ENCODE data around the genes H1-5, H2BC17, ZNF165, ZSCAN12, OR2W1 and OR2J1.

GRCh38 chr6:27830457-27831428 lies 617 bp downstream of the H4C12 start:
- CAGE, long polyA plus RNA: no peak
- RRBS: no CpG with 5 or more reads among the region's 55 CpGs

- CAGE, long polyA plus RNA: no peak
- RRBS: 2% methylated on average over 7 of the region's 55 CpGs
Observed at GRCh38 chr6:27866913-27867959, at the start of gene H1-5. Gene H1-5, minus strand, starts transcription at chr6:27867588.

DNA sequence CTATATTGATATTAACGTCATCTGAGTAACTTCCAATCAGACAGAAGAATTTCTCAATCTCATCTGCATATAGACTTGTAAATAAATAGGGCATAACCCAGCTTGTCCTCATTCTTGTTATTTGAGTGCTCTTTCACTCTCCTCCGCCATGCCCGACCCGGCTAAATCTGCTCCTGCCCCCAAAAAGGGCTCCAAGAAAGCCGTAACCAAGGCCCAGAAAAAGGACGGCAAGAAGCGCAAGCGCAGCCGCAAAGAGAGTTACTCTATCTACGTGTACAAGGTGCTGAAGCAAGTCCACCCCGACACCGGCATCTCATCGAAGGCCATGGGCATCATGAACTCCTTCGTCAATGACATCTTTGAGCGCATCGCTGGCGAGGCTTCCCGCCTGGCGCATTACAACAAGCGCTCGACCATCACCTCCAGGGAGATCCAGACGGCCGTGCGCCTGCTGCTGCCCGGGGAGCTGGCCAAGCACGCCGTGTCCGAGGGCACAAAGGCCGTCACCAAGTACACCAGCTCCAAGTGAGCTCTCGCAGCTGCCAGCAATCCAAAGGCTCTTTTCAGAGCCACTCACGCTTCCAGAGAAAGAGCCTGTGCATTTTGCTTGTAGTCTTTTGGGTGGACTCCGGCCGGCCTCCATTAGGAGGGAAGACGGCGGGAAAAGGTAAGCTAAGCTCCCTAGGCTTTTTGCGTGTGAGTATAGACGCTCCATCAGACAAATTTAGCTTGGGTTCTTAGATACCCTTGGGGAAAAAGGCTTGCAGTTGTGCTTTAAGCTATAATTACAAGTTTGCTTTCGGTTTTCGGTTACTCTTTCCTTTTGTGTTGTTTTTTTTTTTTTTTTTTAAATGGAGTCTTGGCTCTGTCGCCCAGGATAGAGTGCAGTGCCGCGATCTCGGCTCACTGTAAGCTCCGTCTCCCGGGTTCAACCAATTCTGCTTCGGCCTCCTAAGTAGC lies at the start of gene H2BC17:
H2BC17 (plus strand) TSS at position 111 of the 960 bp plus-strand sequence.
- CAGE, long polyA plus RNA: no peak
- RRBS: no CpG with 5 or more reads among the region's 46 CpGs

- CAGE, long polyA plus RNA: no peak
- RRBS: no CpG with 5 or more reads among the region's 33 CpGs
Observed at GRCh38 chr6:28079761-28080662, at the start of gene ZNF165. Gene ZNF165, plus strand, starts transcription at chr6:28080568.

- CAGE, long polyA plus RNA: no peak
- RRBS: no CpG with 5 or more reads among the region's 4 CpGs
Observed at GRCh38 chr6:28085380-28085923, 5.1 kb downstream of the ZNF165 start.

- CAGE, long polyA plus RNA: no peak
- RRBS: 7% methylated on average over 11 of the region's 23 CpGs
Observed at GRCh38 chr6:28090816-28091276, 10.5 kb downstream of the ZNF165 start.

GRCh38 chr6:28218414-28219437 lies 6.3 kb upstream of the ZSCAN9 start:
- CAGE, long polyA plus RNA: no peak
- RRBS: 4% methylated on average over 26 of the region's 54 CpGs

DNA sequence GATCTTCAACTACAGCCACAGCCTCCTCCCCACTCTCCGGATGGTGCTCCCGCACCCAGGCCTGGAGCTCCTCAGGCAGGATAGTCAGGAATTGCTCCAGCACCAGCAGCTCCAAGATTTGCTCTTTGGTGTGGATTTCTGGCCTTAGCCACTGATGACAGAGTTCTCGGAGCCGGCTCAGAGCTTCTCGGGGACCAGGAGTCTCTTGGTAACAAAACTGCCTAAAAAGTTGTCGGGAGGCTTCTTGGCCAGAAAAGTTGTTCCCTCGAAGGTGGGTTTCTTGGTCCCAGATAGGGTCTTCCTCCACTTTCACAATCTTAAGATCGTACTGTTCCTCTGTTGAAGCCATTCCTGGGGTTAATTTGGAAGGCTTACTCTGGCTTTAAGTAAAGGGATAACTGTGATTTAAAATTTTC lies 6.6 kb downstream of the ZSCAN31 start:
- CAGE, long polyA plus RNA: no peak
- RRBS: no CpG with 5 or more reads among the region's 8 CpGs

GRCh38 chr6:28399502-28400271 lies at the start of gene ZSCAN12:
Gene ZSCAN12, minus strand, starts transcription at chr6:28399747.
- CAGE, long polyA plus RNA: start-site peak on the minus strand at chr6:28399707-28399731, 28 and 36 reads in 2 replicates
- RRBS: 5% methylated on average over 6 of the region's 47 CpGs

GRCh38 chr6:28478533-28478804 lies 35.2 kb upstream of the ZSCAN23 start:
- CAGE, long polyA plus RNA: no peak
- RRBS: no CpG with 5 or more reads among the region's 9 CpGs

- CAGE, long polyA plus RNA: no peak
- RRBS: 8% methylated on average over 13 of the region's 26 CpGs
Observed at GRCh38 chr6:28543585-28544182, 18.0 kb downstream of the GPX5 start.

DNA sequence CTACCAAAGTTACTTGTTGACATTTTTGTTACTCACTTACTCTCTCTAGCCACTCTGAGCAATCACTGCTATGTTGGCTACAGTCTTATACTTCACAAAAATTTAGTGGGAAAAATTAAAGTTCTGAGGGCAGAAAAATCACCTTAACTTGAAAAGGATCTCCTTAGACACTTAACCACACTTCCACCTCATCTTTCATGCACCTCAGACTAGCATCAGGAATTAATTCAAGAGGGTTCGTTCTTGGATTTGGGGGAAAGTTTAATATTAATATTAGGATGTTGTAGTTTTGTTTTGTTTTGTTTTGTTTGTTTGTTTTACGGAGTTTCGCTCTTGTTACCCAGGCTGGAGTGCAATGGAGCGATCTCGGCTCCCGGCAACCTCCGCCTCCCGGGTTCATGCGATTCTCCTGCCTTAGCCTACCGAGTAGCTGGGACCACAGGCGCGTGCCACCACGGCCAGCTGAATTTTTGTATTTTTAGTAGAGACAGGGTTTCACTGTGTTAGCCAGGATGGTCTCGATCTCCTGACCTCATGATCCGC lies 133.3 kb upstream of the SCAND3 start:
- CAGE, long polyA plus RNA: no peak
- RRBS: no CpG with 5 or more reads among the region's 15 CpGs

GRCh38 chr6:28794601-28794951 lies 129.2 kb downstream of the TRIM27 start:
- CAGE, long polyA plus RNA: no peak
- RRBS: no CpG with 5 or more reads among the region's 16 CpGs

GRCh38 chr6:28807636-28808321 lies 116.0 kb downstream of the TRIM27 start:
- CAGE, long polyA plus RNA: no peak
- RRBS: no CpG with 5 or more reads among the region's 13 CpGs

DNA sequence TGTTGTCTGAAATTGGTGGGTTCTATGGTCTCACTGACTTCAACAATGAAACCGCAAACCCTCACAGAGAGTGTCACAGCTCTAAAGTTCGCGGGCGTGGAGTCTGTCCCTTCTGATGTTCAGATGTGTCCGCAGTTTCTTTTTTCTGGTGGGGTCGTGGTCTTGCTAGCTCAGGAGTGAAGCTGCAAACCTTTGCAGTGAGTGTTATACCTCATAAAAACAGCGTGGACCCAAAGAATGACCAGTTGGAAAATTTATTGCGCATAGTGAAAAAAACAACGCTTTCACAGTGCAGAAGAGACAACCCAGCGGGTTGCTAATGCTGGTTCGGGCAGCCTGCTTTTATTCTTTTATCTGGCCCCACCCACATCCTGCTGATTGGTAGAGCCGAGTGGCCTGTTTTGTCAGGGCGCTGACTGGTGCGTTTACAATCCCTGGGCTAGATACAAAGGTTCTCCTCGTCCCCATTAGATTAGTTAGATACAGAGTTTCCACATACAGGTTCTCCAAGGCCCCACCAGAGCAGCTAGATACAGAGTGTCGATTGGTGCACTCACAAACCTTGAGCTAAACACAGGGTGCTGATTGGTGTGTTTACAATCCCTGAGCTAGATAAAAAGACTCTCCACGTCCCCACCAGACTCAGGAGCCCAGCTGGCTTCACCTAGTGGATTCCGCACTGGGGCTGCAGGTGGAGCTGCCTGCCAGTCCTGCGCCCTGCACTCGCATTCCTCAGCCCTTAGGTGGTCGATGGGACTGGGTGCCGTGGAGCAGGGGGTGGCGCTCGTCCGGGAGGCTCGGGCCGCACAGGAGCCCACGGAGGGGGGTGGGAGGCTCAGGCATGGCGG lies 51.7 kb downstream of the TRIM27 start:
- CAGE, long polyA plus RNA: no peak
- RRBS: no CpG with 5 or more reads among the region's 29 CpGs

GRCh38 chr6:28953070-28953397 lies 29.2 kb upstream of the TRIM27 start:
- CAGE, long polyA plus RNA: no peak
- RRBS: no CpG with 5 or more reads among the region's 9 CpGs

- CAGE, long polyA plus RNA: no peak
- RRBS: no CpG with 5 or more reads among the region's 57 CpGs
Observed at GRCh38 chr6:28988409-28989335, 16.4 kb downstream of the ZNF311 start.

DNA sequence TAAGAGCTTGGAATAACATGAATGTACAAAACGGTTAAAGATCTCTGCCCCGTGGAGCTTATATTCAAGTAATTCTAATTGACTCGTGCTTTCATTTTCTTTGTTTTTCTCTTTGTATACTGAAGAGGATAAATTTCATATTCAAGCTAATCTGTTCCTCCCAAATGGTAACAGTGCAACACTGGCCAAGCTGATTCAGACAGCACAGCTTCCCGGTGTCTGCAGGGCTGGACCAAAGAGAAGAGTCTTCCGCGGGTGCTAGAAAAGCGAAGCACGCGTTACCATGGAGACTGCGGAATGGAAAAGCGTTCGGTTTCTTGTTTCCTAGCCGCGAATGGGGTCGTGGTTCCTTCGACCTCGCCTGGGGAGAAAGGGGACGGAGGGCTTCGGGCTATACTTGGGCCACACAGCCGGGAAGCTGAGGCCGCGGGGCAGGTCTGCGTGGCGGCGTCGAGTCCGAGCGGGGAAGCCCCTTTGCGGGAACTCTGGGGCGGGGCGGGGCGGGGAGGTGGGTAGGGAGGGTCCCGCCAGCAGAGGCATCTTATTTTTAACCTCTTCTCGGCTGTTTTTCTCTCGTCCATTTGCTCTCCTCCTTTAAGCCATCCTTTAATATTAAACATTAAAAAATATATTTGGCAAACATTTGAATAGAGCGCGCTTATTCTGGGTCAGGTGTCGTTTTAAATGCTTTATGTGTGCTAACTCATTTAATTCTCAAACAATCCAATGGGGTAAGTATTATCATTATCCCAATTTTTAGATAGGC lies 6.3 kb upstream of the ZNF311 start:
- CAGE, long polyA plus RNA: no peak
- RRBS: no CpG with 5 or more reads among the region's 38 CpGs

DNA sequence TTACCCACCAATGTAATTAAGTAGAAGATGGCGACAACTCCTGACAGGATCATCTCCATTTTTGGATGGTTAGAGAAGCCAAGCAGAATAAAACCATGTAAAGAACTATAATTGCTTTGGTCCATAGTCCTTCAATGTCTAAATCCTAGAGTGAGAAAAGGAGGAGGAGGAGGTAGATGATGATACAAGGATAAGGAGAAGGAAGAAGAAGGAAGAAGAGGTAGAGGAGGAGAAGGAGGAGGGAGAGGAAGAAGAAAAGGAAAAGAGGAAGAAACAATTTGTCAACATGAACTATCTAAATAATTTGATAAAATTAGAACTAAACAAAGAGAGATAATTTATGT lies at the start of gene OR2W1:
OR2W1 (minus strand) TSS at position 125 of the 344 bp plus-strand sequence.
- CAGE, long polyA plus RNA: no peak
- RRBS: no CpG with 5 or more reads among the region's 1 CpG

DNA sequence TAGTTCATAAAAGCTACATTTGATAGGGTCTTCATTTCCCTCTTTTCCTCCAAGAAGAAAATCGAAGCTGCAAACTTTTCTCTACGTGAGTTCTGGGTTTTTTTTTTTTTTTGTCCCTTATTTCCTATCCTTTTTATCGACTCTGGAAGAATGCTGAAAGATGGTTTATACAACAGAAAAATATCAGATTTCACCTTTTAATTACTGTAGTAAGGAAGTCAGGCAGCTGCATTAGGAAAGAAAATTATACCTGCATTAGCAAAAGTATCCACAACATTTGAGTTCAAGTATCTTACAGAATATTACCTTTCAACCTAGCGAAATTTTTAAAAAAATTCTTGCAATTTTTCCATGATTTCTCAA lies at the start of gene OR2J1:
OR2J1 (plus strand) TSS at position 200 of the 363 bp plus-strand sequence.
- CAGE, long polyA plus RNA: no peak
- RRBS: no CpG with 5 or more reads among the region's 4 CpGs